Ishikawa (cell line): ENCODE measurements around the gene STON2.

DNA sequence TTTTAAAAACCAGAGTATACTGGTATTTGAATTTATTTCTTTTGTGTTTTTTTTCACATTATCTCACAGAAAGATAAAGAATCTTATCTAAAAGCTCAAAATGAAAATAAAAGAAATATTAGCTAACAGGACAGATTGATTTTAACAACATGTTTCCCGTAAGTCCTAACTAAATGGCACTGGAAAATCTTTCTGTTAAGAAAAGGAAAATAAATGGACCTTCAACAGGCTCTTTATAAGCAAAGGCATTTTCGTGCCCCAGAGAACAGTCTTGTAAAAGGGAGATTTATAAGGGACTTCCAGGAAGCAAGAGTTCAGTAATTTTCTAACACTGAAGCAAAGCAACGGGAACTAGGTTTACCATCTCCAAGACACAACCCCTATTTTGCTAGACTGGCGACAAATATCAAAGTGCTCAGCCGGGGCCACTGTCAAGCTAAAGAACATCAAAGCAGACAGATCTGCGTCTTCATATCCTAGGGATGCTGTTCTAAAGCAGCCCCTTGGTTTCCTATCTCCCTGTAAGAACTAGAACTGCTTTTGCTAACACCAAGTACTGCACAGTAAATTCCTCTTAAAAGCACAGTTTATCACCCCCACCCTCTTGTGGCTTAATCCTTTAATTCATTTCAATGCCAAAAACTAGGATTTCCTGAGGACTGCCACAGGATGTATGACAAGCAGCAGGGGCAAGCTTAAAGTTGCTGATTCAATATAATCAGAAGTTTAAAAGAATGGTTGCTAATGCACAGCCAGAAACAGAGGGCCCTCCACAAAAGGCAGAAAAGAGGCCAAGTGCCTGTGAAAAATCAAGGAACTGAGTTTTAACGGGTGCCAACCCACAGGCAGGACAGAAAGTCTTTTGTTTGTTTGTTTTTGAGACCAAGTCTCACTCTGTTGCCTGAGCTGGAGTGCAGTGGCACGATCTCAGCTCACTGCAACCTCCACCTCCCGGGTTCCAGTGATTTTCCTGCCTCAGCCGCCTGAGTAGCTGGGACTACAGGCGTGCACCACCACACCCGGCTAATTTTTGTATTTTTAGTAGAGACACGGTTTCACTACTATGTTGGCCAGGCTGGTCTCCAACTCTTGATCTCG lies 43.9 kb upstream of the ISM2 start:
- RRBS, result no CpG with 5 or more reads among the region's 14 CpGs

- RRBS, result no CpG with 5 or more reads among the region's 16 CpGs
Observed at GRCh38 chr14:77673547-77674367, 34.1 kb downstream of the ALKBH1 start.

DNA sequence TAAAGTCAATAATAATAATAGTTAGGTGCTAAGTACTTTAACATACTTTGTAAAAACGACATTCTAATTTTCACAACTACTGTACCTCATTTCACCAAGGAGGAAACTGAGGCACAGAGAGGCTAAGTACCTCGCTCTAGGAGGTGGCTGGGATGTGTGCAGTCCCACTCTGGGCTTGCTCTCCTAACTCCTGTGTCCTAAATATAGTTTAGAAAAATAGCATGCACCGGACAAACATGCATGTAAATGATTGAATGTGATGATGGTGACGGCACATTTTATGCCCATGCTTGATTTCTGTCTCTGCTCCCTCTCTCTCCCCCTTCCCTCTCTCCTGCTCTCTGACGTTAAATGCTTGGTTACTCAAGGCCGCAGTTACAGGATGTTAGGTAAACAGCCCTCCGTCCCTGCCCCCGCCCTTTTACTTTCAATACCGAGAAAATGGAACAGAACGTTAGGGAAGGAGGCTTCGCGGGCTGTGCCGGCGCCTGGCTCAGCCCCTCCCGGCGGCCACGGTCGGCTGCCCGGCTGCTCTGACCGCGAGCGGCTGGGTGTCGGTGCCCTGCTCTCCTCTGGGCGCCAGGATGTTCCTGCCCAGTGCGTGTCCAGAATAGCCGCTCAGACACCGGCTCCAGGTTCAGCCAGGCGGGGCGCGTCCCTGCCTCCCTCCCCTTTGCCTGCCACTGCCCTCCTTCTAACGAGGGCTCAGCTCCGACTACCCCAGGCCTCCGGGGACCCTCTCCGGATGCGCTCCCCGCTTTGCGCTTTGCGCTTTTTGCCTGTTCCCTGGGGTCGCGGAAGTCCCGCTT lies 165.9 kb downstream of the ADCK1 start:
- RRBS, result 40% methylated on average over 22 of the region's 41 CpGs

DNA sequence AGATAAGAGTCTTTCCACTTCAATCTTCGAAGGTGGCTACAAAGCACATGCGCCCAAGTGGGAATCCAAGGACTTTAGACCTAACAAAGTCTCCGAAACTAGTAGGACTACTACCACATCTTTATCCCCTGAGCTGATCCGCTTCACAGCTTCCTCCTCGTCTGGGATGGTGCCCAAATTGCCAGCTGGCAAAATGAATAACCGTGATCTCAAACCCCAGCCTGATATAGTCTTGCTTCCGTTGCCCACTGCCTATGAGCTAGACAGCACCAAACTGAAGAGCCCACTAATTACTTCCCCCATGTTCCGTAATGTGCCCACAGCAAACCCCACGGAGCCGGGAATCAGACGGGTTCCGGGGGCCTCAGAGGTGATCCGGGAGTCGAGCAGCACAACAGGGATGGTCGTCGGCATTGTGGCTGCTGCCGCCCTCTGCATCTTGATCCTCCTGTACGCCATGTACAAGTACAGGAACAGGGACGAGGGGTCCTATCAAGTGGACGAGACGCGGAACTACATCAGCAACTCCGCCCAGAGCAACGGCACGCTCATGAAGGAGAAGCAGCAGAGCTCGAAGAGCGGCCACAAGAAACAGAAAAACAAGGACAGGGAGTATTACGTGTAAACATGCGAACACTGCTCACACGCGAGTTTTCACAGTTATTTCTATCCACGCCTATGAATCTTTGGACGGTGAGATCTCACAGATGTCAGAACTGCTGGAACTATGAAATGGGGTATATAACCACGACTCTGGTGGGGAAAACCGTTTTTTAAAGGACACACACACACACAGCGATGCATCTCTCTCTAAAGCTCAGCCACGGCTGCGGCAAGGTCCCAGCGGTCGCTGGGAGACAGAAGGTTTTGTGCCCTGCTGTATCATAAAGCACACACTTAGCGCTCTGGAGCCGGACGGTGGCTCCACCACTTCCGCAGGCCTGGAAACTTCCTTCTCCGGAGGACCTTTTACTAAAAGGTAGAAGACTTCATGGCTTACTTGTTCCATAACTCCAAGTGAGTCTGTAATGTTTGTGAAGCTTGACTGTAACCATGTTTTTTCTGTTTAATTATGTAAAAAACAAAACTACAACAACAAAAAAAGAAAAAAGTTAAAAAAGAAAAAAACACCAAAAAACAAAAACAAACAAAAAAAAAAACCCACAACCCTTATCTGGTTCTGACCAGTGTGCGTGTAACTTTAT lies 349.6 kb downstream of the DIO2 start:
- RRBS, result 74% methylated on average over 2 of the region's 46 CpGs

DNA sequence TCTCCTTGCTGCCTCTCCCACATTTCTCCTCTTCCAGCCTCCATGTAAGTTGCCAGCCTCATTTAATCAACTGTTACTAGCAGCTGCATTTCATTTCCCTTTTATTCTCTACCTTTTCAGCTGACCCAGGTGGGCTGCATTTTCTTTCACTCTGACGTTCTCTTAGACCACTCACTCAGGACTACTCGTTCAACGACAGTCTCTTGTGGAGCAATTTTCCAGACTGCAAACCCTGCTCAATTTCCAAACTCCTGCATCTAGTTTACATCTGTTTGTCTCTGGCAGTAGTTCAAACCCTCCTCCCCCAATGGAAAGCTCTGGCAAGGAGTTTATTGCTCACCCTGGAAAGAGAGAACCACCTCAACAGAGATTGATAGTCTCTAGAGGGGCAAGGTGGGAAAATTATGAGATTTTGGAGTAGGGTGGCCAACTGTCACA lies 130.1 kb downstream of the TSHR start:
- RRBS, result no CpG with 5 or more reads among the region's 3 CpGs

- RRBS, result no CpG with 5 or more reads among the region's 12 CpGs
Observed at GRCh38 chr14:81114092-81114378, 106.7 kb downstream of the GTF2A1 start.

GRCh38 chr14:81195992-81196561 lies 24.7 kb downstream of the GTF2A1 start:
- RRBS, result no CpG with 5 or more reads among the region's 2 CpGs

GRCh38 chr14:81209022-81209664 lies 11.6 kb downstream of the GTF2A1 start:
- RRBS, result no CpG with 5 or more reads among the region's 8 CpGs

DNA sequence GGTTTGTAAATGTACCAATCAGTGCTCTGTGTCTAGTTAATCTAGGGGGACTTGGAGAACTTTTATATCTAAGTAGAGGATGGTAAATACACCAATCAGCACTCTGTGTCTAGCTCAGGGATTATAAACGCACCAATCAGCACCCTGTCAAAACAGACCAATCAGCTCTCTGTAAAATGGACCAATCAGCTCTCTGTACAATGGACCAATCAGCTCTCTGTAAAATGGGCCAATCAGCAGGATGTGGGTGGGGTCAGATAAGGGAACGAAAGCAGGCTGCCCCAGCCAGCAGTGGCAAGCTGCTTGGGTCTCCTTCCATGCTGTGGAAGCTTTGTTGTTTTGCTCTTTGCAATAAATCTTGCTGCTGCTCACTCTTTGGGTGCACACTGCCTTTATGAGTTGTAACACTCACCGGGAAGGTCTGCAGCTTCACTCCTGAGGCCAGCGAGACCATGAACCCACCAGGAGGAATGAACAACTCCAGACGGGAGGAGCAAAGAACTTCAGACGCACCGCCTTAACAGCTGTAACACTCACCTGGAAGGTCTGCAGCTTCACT lies 16.2 kb upstream of the GTF2A1 start:
- RRBS, result no CpG with 5 or more reads among the region's 7 CpGs

DNA sequence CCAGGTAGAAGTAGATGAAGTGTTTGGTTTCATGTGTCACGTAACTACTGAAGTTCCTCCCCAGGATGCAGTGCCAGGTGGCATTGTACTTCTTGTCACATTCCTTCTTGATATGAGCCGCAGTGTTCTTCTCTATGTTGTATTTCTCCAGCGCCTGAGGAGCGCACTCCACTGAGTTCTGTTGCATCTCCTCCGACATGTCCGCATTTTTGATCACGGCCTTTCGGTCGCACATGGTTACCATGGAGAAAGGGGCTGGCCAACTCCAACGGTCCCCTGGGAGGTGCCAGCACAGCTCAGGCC lies 25.5 kb upstream of the GTF2A1 start:
- RRBS, result no CpG with 5 or more reads among the region's 10 CpGs

DNA sequence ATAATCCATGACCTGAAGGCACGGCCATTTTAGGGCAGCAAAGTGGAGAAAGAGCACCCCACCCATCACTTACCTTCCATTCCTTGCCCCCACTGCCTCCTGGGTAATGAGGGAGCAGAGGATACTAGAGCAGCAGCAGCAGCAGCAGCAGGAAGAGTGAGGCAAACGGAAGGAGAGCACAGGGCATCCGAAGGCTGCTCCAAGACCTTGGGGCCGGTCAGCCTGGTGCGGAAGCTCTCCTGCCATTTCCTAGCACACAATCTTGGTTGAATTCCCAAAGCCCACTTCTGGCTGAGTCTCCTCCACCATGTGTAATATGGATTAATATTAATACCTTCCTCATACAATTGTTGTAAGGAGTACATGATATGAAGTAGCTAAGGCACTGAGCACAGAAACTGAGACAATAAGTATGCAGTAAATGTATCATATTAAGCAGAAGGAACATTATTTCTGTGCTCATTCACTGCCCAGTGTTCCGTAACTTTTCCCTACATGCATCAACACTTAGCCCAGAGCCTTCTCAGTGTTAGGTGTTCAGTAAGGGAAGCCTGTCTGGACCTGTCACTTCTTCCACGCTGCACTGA lies 6.8 kb downstream of the STON2 start:
- RRBS, result no CpG with 5 or more reads among the region's 7 CpGs

GRCh38 chr14:81399979-81400792 lies at the start of gene STON2:
Gene STON2 (minus strand): TSS chr14:81400324.
- RRBS, result no CpG with 5 or more reads among the region's 9 CpGs

GRCh38 chr14:81406596-81407283 lies 6.6 kb upstream of the STON2 start:
- RRBS, result no CpG with 5 or more reads among the region's 7 CpGs

GRCh38 chr14:84254173-84254774 lies 1275.7 kb upstream of the FLRT2 start:
- RRBS, result no CpG with 5 or more reads among the region's 8 CpGs

- RRBS, result no CpG with 5 or more reads among the region's 3 CpGs
Observed at GRCh38 chr14:85528543-85528906, 1.4 kb upstream of the FLRT2 start.

DNA sequence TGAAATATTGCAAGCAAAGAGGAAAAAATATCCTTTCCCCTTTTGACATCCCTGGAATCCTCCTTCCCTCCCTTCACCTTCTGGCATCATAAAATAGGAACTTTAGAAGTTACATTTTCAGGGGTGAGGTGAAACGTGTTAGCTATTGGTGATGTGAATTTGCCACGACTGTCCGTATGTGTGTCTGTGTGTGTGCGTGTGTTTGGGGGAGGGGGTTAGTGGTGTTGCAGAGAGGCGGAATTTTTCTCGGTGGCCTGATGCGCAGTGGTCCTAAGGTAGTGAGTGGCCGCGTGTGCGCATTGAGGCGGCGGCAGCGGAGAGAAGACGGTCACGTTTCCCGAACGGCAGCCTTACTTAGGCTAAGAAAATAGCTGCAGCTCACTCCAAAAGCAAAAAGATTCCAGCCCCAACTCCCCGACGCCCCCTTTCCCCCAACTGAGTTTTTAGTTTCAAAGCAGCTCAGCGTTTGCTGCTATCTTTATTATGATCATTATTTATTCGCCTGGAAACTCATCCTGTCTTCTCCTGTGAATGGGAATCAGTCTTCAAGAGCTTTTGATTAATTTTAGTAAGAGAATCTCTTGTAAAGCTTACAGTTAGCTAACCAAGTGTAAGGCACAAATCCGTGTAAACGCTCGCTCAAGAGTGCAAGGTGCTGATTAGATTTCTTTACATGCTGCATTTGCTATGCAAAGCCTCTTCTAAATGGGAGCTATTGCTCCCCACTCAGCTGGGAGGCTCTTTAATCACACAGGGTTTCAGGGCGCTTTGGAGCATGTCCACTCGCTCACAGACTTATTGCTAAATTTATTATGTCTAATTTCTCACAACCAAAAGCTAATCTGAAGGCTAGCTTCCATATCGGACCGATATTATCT lies 4.7 kb downstream of the FLRT2 start:
- RRBS, result no CpG with 5 or more reads among the region's 28 CpGs

GRCh38 chr14:85552843-85553579 lies 23.1 kb downstream of the FLRT2 start:
- RRBS, result no CpG with 5 or more reads among the region's 2 CpGs

GRCh38 chr14:87691589-87691846 lies 301.5 kb downstream of the GALC start:
- RRBS, result no CpG with 5 or more reads among the region's 9 CpGs

GRCh38 chr14:87989624-87990487 lies 3.1 kb downstream of the GALC start:
- RRBS, result no CpG with 5 or more reads among the region's 7 CpGs

DNA sequence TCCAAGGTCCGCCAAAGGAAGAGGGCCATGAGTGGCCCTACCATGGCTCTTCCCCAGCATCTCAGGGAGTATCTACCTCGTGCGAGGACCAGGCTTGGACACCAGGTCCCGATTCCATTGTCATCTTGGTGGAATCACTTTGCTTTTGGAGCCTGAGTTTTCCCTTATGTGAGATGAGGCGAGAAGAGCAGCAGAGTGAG lies 358 bp upstream of the GALC start:
- RRBS, result no CpG with 5 or more reads among the region's 5 CpGs